Glomerular endothelial cell (primary cell): ENCODE measurements around the gene ACTG1.

GRCh38 chr17:80750315-80750782 is 205.7 kb downstream of the RPTOR start:
- RAMPAGE, long total RNA: no peak

DNA sequence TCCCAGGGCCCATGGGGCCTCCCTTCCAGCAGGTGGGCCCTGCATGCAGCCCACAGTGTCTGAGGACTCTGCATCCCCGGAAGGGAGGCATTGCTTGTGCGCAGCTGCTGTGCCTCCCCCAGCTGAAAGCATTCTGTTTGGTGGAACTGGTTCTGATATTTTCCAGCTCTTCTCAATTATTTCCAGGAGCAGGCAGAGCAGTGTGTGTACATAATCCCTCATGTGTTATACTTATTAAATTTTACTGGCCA is 207.6 kb downstream of the RPTOR start:
- RAMPAGE, long total RNA: no peak

DNA sequence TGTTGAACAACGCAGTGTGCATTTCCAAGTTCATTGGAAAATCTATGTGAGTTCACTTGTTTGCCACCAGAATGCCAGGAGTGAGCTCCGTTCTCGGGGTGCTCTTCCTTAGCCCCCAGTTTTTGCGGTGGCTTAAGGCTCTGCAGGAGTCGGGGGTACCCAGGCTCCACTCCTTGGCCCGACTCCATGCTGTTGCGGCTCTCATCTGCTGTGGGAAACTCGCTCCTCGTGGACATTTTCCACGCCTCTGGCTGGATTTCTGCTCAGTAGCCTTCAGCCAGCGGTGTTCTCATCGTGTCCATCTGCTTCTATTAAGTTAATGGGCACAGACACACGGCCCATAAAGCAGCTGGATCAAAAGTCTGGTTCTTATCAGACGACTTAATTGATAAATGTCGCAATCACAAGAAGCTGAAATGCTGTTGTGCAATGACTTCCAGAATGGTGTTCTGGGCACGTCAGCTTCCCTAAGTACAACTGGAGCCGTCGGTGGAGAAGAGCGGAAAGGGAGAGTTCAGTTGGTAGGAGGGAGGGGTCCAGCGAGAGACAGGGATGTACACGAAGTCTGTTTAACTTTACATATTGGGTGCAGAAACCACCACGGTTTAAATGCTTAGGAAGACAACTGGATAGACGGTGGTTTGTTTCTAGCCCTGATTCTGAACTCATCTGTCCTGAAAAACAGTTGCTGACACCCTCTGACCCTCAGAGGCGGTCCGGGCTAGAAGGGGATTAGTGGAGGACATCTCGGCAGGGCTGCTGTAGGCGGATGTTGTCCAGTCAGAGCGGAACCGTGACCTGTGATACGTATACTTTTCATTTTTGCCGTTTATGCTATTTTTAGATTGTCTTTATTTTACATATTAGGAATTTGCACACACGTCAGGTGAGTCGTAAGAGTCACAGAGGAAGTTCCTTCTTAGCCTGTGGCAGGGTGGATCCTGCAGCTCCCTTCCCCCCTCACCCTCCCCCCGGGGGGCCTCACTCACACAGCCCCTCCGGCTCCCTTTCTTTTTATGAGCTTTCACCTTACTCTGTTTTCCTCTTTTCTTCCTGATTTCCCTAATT is 211.5 kb upstream of the CHMP6 start:
- RAMPAGE, long total RNA: no peak

DNA sequence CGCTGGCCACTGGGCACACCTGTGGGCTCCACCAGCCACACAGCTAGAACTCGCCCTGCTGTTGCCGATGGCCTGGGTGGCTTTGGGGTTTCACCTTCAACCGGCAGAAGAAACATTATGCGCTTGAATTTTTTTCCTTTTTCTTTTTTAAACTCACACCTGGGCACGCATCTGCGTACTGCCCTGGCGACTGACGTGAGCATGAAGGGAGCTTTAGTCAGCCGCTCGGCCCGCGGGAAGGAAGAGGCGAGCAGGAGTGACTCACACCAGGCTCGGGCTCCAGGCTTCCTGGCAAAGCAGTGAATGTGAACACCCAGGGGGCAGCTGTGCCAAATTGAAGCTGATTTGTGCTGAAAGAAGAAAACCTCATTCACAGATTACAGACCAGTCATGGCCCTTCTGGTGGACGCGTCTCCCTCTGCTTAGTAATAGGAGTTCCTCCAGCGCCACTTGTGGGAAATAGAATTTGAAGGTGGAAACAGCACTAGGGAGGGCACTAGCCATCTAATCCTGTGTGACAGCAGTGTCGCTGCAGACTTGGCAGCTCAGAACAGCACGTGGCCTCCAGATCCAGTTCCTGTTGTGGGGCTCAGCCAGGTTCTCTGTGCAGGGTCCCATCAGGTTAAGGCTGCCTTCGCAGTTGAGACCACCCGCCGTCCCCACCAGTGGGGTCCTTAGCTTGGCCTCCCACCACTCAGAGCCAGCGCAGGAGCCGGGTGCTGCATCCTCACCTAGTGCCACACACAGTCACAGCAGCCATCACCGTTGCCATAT is 164.7 kb upstream of the CHMP6 start:
- RAMPAGE, long total RNA: no peak

GRCh38 chr17:80836072-80836833 is 155.4 kb upstream of the CHMP6 start:
- RAMPAGE, long total RNA: no peak

DNA sequence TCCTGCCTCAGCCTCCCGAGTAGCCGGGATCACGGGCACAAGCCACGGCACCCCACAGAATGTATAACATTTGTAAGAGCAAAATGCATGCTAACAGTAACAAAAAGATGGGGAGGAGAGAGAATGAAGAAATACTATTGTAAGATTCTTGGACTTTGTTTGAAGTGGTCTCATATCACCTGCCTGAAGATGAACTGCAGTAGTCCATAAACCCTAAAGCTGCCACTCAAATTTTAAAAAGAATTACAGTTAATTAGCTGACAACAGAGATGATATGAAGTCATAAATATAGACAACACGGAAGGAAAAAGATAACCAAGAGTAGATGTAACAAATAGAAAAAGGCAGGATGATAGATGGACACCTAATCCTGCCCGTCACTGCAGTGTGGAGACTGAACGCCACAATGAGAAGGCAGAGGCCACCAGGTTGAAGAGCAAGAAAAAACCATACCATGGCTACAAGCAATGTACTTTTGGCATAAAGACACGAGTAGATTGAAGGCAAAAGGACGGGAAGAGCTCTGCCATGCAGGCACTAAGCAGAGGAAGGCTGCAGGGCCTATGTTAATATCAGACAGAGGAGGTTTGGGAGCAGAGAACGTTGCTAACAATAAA is 126.6 kb upstream of the CHMP6 start:
- RAMPAGE, long total RNA: no peak

DNA sequence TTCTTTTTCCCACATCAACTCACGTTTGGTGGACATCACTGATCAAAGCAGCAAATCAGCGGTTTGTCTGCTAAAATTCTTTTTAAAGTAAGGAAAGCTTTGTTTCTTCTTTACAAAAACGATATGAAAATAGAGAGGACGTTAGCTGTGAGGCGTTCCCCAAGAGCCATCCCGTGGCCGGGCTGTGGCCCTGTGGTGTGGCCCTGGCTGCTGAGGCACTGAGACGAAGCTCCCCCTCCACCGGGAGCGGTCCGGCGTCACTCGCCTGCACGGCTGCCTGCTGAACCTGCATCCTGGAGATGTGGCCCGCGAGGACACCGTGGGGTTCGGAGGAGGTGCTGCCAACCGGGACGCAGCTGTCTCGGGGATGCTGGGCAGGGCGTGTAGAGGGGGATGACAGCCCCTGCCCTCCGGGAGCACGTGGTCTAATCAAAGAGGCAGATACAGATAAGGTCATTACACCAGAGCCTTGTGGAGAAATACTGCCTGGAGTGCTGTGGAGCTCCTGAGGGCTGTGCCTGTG is 105.1 kb upstream of the CHMP6 start:
- RAMPAGE, long total RNA: no peak

DNA sequence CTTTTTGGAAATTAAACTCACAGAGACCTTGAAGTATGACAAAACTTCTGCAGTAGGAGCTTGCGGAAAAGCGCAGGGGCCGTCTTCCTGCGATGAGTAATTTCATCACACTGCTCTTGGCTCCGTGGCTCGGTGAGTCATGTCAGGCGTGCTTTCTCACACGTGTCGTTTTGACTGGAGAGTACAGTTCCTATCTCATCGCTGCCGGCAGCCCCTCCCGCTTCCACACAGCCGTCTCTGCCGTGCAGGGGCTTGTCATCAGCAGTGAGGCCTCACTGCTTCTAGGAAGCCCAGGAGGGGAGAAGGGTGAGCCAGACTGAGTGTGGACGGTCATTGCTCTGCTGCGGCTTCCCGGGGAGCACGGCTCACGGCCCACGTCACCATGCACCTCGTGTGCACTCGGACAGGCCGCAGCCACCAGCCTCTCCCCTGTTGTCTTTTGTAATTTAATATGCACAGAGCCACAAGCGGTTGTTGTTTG is 99.5 kb upstream of the CHMP6 start:
- RAMPAGE, long total RNA: no peak

DNA sequence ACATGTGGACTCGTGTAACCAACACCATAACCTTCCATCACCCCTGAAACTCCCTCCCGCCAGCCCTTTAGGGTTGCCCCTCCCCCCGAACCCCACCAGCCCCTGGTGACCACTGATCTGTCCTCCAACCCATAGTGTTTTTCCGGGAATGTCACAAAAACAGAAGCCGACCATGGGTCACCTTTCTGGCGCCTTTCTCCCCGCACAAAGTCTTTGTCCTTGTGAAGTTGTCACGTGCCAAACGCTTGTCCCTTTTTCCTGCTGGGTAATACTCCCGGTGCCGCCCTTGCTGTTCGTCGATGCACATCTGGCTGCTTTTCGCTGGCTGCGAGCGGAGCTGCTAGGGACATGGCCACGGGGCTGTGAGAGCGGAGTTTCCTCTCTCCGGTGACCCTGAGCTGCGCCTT is 11.9 kb downstream of the CHMP6 start:
- RAMPAGE, long total RNA: no peak

- RAMPAGE, long total RNA: no peak
Measured at GRCh38 chr17:81026642-81027335, 8.2 kb upstream of the BAIAP2 start.

GRCh38 chr17:81048573-81049166 is 13.7 kb downstream of the BAIAP2 start:
- RAMPAGE, long total RNA: no peak

DNA sequence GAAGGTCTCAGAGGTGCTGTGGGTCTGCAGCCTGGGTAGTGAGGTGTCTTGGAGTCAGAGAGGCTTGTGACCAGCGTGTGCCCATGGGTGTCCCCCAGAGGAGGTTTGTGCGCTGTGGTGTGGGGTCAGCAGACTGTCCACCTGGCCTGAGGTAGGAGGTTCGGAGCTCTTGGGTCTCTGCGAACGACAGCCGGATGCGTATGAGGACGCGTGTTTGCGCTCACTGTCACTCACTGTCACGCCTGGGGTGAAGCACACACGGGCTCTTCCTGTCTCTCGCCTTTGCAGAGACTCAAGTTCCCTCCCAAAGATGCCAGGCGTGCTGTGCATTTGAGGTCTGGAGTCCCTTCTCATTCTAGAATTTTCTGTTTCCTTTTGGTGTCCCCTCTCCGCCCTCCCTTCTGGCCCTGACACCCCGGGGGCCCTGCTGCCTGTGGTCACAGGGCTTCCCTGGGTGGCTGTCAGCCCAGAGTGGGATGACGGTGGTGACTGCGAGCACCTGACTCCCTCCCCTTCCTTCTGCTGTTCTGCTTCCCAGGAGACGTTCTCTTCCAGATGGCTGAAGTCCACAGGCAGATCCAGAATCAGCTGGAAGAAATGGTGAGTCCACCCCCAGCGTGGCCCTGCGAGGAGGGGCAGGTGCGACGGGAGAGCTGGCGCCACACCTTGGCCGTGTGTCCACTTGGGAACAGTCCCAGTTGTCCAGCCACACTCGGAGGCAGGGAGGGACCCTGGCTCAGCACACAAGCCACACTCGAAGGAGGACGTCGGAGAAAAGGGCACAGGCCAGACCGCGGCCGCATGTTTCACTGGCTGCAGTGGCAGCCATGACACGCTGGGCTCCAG is 49.6 kb downstream of the BAIAP2 start:
- RAMPAGE, long total RNA: no peak

DNA sequence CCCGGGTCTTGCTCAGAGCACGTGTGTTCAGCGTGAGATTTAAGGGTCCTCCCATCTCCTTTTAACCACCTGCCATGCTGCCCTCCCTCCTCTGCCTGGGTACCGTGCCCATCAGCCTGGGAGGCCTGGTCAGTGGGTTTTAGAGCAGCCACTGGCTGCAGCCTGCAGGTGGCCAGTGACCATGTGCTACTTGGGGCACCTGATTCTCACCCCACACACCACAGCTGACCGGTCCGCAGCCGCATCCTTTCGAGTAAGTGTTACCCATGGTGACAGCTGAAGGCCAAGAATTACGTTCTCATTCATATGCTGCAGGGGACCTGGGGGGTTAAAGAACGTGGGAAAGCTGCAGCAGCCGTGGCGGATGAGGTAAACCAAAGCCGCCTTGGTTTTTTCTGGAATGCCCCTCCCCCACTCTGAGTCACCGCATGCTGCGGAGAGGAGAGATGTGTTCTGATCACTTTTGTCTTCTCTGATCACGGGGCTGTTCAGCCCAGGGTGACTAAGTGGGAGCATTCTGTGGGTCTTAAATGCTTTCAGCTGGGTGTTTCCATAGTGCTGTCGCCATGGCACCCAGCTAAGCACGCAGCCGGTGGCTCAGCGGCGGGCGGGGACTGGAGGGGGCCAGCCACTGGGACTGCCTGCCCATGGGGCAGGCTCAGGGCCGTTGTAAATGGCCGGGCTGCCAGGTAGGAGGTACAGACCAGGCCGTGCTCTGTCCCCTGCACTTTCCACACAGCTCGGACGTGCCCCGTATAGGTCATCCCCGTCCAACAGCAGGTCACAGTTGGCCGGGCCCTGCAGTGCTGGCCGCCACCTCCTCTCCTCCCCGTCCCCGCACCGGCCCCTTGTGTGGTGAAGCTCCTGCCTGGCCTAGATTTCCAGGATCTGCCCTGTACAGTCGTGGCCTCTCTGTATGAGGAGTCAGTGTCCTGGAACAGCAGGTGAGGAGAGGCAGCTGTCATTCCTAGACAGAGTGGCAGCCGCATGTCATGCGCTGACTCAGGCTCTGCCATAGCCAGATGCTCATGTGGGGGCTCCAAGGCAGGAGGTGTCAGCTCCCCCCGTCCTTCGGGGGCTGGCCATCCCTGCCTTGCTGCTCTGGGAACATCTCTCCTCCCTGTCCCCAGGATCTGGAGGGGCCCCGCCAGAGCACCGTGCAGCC is 60.0 kb downstream of the BAIAP2 start:
- RAMPAGE, long total RNA: no peak

GRCh38 chr17:81251391-81251755 is 12.3 kb downstream of the NDUFAF8 start:
- RAMPAGE, long total RNA: no peak

DNA sequence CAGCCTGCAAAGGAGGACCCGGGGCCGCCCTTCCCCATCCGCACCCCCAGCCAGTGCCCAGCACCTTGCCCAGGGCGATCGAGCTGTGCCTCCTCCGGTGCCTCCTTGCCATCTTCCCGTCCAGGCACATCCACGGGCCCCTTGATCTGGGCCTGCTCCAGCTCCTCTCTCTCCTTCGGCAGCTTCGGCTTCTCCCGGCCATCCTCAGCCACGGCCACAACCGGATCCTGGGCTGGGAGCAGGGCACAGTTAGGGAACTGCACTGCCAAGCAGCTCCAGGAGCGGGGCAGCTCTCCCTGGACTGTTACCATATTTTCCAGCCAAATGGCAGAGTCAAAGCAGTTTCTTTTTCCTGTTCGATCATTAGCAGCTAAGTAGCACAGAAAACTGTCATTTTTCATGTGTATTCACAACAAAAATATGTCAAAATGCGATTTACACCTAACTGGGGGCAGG is 13.9 kb downstream of the NDUFAF8 start:
- RAMPAGE, long total RNA: no peak

- RAMPAGE, long total RNA: no peak
Measured at GRCh38 chr17:81388886-81389525, 6.3 kb upstream of the BAHCC1 start.

- RAMPAGE, long total RNA: no peak
Measured at GRCh38 chr17:81398432-81398836, 3.2 kb downstream of the BAHCC1 start.

DNA sequence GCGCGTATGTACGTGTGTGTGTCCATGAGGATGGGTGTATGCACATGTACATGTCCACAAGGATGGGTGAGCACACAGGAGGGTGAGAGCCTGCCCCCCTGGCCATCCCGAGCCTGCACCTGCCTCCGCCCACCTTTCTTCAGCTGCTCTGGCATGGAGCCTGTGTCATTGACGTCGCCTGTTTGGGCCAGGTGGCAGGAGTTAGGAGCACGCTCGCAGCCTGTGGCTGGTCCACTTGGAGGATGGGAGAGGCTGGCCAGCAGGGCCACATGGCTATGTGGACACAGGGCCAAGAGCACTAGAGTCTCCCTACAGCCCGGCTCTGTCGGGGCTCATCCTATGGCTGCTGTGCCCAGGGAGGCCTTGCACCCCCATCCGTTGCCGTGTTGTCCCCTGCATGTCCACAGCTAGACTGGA is 21.4 kb downstream of the BAHCC1 start:
- RAMPAGE, long total RNA: no peak

- RAMPAGE, long total RNA: no peak
Measured at GRCh38 chr17:81491233-81491605, 21.4 kb downstream of the ACTG1 start.

- RAMPAGE, long total RNA: no peak
Measured at GRCh38 chr17:81512403-81512973, at the start of gene ACTG1. TSS of gene ACTG1 (minus strand) at chr17:81512799.